IMR-90 (cell line): ENCODE results near the gene ANHX.

GRCh38 chr12:132327877-132328276 is 1.5 kb downstream of the GALNT9 start:
- RRBS, result 21% methylated on average over 8 of the region's 22 CpGs
CAGE:
- cytosol, long polyA plus RNA, result no peak
- long polyA plus RNA, result no peak
- nucleus, long polyA plus RNA, result no peak

DNA sequence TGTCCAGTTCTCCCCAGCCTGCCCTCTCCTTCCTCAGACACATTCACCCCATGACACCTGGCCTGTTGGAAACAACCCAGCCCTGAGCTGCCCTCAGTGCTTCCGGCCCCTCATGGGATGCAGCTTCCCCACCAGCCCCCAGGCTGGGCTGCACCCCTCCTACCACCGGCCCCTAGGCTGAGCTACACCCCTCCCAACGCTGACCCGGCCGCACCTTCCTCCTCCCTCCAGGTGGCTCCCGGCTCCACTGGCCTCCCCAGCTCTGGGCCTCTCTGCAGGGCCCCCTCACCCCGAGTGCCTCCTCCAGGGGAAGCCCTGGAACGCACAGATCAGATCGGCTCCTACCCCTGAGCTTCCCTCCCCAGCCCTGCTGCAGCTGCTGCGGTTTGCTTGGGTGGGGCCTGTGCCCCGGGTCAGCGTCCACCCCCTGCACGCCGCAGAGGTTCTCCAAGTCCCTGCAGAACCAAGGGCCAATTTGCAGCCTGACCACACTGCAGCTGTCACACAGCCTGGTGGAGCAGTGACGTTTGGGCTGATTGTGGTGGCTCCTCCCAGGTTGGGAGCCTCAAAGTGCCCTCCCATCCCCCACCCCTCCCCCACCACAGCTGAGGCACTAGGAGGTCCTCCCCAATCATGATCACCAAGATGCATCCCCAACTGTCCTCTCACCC is 13.0 kb upstream of the FBRSL1 start:
- RRBS, result 57% methylated on average over 3 of the region's 15 CpGs
CAGE:
- cytosol, long polyA plus RNA, result no peak
- long polyA plus RNA, result no peak
- nucleus, long polyA plus RNA, result no peak

DNA sequence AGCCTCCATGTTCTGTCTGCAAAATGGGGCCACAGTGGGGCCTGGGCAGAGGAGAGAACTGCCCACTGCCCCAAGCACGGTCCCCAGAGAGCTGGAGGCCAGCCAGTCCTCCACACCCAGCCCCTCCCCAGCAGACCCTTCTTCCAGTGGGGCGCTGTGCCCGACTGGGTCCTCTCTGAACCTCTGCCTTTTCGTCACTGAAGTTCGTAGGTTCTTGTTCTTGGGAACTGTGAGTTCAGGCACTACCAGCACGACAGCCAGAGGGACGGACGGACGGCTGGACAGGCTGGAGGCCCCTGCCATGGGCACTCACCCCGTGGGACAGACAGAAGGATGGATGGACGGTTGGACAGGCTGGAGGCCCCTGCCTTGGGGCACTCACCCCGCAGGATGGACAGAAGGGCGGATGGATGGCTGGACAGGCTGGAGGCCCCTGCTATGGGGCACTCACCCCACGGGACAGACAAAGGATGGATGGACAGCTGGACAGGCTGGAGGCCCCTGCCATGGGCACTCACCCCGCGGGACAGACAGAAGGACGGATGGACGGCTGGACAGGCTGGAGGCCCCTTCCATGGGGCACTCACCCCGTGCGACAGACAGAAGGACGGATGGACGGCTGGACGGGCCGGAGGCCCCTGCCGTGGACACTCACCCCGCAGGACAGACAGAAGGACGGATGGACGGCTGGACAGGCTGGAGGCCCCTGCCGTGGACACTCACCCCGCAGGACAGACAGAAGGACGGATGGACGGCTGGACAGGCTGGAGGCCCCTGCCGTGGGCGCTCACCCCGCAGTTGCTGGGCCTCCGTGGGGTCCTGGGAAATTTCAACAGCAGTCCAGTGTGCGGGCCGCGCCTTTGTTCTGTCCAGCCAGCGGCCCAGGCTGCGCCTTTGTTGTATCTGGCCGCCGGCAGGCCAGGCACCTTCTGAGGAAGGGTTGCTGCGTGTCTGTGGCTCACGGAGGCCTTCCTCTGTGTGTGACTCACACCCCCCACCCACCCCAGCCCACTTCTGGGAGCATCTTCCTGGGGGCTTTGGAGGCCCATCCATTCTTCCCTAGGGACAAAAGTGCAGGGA is 57.9 kb downstream of the LRCOL1 start:
- RRBS, result no CpG with 5 or more reads among the region's 45 CpGs
CAGE:
- cytosol, long polyA plus RNA, result no peak
- long polyA plus RNA, result no peak
- nucleus, long polyA plus RNA, result no peak

GRCh38 chr12:132560425-132560897 is 49.9 kb downstream of the LRCOL1 start:
- RRBS, result 2% methylated on average over 19 of the region's 53 CpGs
CAGE:
- cytosol, long polyA plus RNA, result no peak
- long polyA plus RNA, result no peak
- nucleus, long polyA plus RNA, result no peak

DNA sequence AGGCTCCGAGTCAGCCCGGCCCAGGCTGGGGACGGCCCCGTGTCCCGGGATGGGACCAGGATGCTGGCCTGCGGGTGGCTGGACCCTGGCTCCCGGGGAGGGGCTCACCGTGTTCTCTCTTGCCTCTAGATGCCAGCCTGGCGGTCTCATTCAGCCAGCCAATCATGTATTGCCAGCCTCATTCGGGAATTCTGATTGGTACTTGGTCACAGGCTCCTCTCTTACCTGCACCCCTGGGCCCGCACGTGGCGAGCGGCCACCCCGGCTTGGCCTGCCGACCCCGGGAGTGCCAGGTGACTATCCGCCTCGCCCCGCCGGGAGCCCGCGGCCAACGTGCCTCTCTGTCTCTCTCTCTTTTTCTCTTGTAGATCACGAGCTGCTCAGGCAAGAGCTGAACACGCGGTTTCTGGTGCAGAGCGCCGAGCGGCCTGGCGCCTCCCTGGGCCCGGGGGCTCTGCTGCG is 39.4 kb downstream of the LRCOL1 start:
- RRBS, result 96% methylated on average over 3 of the region's 33 CpGs
CAGE:
- cytosol, long polyA plus RNA, result no peak
- long polyA plus RNA, result no peak
- nucleus, long polyA plus RNA, result no peak

DNA sequence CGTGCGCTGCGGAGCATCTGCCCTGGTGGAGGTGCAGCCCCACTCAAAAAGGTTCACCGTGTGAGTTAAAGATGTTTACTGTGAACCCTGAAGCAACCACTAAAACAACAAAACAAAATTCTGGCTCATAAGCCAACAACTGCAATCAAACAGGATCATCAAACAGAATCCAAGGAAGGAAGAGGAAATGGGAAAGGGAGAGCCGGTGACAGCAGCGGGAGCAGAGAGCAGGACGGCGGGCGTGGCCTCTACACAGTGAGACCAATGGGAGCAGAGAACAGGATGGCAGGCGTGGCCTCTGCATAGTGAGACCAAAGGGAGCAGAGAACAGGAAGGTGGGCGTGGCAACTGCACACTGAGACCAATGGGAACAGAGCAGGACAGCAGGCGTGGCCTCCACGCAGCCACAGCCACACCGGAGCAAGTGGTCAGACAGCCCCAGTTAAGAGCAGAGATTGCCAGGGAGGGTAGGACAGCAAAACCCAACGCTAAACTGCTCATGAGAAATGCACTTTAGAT is 16.5 kb downstream of the LRCOL1 start:
- RRBS, result no CpG with 5 or more reads among the region's 15 CpGs
CAGE:
- cytosol, long polyA plus RNA, result no peak
- long polyA plus RNA, result no peak
- nucleus, long polyA plus RNA, result no peak

DNA sequence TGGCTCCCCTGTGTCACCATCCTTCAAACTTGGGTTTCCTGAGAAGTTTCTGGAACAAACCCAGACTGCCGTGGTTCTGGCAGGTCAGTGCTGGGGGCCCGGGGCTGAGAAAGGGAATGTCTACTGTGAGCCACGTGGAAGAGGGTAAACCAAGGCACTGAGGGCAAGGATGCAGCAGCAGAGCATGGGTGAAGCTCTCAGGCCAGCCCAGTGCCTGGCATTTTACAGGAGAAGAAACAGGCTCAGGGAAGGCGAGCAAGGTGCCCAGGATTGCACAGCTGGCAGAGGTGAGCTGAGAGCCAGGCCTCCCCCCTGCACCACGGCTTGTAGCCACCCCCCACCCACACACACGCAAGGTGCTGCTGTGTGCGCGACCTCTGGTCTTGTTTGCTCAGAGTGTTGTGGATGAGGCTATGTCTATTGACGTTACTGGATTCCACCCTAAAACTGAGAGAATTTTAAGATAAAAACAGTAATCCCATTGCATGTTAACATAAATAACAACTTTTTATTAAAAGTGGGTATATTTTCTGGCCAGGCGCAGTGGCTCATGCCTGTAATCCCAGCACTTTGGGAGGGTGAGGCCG is 5.4 kb downstream of the LRCOL1 start:
- RRBS, result no CpG with 5 or more reads among the region's 11 CpGs
CAGE:
- cytosol, long polyA plus RNA, result no peak
- long polyA plus RNA, result no peak
- nucleus, long polyA plus RNA, result no peak

- RRBS, result no CpG with 5 or more reads among the region's 24 CpGs
CAGE:
- cytosol, long polyA plus RNA, result no peak
- long polyA plus RNA, result no peak
- nucleus, long polyA plus RNA, result no peak
Measured at GRCh38 chr12:132726122-132727218, 15.8 kb downstream of the PGAM5 start.

- RRBS, result no CpG with 5 or more reads among the region's 10 CpGs
CAGE:
- cytosol, long polyA plus RNA, result no peak
- long polyA plus RNA, result no peak
- nucleus, long polyA plus RNA, result no peak
Measured at GRCh38 chr12:133081359-133081993, 753 bp downstream of the ZNF140 start.

- RRBS, result 42% methylated on average over 16 of the region's 25 CpGs
CAGE:
- cytosol, long polyA plus RNA, result no peak
- long polyA plus RNA, result no peak
- nucleus, long polyA plus RNA, result no peak
Measured at GRCh38 chr12:133235817-133236016, at the start of gene ANHX. Gene ANHX (minus strand): TSS chr12:133235877.